Vagina (tissue), 1 donor: Measurements from ENCODE around the gene MED13L.

DNA sequence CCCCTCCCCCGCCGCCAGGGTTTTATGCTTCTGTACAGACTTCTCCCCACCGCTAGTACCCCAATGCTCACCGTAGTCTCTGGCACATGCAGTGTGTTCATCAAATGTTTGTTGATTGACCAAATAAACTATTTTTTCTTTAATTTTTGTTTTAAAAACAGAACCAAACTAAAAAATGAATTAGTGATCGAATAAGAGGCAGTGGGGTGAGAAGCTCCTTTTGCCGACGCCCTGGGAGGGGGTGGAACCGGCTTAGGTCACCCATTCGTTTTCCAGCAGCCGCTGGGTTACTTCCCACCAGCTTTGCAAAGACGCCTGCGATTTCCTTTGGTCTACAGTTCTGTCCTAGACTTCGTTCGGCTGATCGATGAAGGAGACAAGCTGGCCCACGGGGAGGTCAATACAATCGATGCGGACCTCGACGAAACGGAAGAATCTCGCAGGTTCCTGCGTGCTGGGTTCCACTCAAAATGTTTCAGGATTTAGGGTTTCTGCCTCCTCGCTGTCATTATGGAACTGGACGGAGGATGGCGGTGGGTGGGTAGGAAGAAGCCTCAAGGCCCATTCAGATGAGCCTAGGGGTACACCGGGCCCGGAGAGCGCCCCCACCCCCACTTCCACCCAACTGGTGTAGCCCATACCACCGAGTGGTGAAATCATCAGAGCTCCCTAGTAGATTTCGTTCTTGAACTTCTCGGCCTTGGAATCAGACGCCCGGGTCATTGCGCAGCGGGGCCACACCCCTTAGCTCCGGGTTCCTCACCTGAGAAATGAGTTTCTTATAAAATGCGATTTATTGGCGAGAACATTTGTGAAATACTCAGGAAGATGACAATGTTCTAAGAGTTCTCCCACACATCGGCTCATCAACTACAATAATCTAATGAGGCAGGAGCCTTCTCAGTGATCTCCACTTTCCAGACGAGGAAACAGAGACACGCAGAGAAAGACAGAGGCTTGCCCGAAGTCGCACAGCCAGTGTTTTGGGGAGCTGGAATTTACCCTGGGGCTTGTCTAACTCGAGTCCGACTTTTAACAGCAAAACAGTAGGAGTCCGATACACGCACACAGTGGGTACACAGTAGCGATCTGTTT lies 13.2 kb upstream of the TBX3 start:
- PRO-cap, result no peak
- RAMPAGE, long total RNA, result no peak

DNA sequence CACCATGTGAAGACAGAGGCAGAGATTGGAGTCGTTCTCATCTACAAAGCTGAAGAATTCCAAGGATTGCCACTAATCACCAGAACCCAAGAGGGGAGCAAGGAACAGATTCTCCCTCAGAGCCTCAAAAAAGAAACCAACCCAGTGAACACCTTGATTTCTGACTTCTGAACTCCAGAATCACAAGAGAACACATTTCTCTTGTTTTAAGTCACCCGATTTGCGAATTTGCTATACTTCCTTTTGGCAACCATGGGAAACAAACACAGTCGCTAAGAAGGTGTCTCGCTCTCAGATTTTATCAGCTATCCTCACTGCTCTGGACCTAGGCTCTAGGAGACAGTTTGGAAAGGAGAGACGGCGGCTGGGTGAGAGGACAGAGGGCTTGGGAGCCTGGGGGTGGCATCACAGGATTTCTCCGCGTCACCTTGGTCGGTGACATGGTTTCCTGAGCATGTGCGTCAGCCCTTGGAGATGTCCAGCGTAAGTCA lies 90.0 kb upstream of the TBX3 start:
- PRO-cap, result no peak
- RAMPAGE, long total RNA, result no peak

DNA sequence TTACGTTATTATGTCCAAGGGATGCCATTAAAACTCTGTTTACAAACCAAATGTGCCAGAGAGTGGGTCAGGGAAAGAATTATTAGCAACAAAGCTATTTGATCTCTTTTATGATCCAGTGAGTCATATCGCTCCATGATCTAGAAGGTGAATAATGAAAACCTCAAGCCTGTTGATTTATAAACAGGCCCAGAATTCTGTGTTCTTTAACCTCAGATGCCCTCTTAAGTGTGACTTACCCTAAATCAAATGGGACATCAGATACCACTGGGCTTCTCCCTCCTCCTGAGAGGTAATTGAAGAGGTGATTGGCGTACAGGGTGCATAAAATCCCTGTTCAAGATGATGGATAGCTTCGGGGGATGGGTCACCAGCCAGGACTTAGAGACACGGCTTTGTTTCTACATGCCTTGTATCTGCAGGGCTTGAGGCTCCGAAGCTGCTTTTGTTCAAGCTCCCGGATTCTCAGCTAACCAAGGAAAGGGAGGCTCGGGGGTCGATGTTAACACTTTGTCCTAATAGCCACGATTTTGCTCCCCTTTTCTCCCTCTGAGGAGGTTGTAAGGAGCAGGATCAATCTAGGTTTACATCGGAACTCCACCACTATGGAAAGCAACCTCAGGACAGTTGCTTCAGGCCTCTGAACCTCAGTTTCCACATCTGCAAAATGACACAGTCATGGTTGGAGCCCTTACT lies 230.5 kb upstream of the TBX3 start:
- PRO-cap, result no peak
- RAMPAGE, long total RNA, result no peak

DNA sequence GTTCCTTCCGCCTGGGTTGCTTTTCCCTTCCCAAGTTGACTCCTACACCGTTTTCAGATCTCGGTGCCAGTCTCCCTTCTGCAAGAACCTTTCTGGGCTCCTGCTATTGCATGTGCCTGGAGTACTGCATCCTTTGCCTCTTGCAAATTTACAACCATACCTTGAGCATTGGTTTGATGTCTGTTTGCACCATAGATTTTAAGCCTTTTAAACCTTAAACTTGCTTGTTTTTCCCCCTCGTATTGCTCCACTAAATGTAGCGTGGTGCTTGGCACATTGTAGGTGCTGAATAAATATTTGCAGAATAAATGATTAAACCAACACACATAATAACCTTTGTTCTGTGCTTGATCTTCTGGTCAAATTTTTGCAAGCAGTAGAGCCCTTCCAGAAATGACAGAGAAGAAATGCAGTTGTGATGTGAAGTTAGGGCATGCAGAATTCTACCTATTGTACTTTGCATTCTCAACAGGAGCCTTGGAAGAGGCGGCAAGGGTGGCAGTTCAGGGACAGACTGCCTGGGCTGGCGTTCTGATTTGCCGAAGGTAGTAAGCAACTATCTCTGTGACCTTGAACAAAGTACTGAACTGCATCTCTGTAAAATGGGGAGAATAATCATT lies 394.3 kb upstream of the TBX3 start:
- PRO-cap, result no peak
- RAMPAGE, long total RNA, result no peak

GRCh38 chr12:115096661-115097330 lies 412.8 kb upstream of the TBX3 start:
- PRO-cap, result no peak
- RAMPAGE, long total RNA, result no peak

- PRO-cap, result unidirectional peak, minus-strand start at chr12:115452037
- RAMPAGE, long total RNA, result no peak
Measured at GRCh38 chr12:115451645-115452420, 767.9 kb upstream of the TBX3 start.

GRCh38 chr12:116005493-116006306 lies 271.8 kb downstream of the MED13L start:
- PRO-cap, result no peak
- RAMPAGE, long total RNA, result no peak

DNA sequence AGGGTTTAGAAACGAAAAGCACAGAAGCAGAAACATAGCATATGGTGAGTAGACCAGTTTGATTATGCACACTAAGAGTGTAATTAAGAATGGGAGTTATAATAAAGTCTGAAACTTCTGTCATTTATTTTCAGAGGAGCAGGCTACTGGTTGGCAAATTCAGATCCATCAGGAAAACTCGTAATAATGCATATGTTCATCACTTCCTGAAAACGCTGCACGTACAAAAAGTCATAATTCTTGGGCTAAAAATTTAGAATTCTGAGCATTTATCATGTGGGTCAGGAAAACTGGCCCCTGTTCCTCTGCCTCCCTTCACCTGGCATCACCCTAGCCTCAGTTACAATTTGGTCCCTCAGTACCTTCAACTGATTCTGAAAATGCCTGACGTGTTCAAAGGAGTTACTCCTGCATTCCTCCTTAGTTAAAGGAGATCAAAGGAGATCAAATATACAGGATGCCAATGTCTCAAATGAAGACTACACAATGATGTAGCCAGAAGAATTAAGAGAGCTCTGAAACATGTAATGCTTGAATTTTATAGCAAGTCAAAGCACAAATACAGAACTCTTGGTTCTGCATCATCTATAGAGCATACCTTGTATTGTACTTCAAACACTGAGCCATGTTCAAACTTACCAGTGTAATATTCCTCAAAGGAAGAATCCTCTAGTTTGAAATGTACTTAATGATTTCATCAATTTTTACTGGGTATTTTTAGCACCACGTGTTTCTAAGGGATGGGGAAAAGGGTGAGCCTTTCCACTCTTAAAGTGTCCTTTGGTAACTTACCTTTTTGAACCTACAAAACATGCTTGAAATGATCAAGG lies 193.8 kb downstream of the MED13L start:
- PRO-cap, result no peak
- RAMPAGE, long total RNA, result no peak

GRCh38 chr12:116143632-116144297 lies 133.7 kb downstream of the MED13L start:
- PRO-cap, result no peak
- RAMPAGE, long total RNA, result no peak

DNA sequence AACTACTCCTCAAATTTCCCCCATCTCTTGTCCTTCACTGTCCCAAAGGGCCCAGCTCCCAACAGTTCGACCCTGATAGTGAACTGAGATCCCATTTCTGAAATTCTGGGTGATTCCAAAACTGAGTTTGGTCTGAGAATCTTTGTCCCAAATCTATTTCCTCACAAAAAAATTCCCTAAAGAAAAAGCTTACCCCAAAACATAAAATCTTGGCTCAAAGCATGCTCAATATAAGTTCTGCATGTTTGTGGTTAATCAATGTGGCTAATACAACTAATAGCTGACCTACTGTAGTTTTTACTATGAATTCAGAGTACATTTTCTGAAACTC lies 133.2 kb downstream of the MED13L start:
- PRO-cap, result no peak
- RAMPAGE, long total RNA, result no peak

DNA sequence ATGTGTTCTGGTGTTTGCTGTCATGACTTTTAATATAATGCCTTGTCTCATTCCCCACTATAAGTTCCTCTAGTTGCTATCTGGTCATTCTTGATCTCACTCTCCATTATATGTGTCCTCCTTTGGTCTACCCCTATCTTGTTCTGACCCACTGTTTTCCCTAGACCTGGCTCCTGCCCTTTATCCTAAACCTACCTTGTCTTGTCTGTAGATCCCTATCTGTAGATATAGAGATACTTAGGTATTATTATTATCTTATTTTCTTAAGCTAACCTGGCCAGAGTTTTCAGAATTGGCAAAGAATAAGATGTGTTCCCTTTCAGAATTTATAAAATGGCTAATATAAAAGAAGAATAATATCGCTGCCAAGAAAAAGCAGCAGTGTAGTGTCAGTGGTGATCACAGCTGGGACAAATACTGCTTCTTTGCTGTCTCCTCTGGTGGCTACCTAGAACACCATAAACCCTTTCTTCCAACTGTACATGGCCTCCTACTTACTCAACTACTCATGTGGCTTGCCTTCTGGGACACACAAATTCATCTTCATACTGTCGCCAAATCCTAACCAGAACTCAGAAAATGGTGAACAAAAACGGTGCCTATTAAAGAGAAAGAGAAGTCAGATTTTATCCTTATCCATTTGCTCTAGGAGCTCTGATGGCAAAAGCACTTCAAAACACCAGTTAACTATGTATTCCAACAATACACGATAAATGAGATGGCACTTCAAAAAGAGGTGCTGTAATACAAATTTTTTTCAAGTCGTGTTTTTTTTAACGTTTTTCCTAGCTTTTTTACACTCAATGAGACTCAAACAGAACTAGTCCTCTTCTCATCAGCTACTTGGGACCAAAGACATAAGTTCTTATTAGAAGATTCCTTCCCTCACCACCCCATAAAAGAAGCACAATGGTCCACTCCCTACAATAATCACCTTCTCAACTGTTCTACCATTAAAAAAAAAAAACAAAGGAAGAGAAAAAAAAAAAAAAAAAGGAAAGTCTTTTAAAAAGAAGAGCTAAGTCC lies 72.6 kb downstream of the MED13L start:
- PRO-cap, result no peak
- RAMPAGE, long total RNA, result no peak

DNA sequence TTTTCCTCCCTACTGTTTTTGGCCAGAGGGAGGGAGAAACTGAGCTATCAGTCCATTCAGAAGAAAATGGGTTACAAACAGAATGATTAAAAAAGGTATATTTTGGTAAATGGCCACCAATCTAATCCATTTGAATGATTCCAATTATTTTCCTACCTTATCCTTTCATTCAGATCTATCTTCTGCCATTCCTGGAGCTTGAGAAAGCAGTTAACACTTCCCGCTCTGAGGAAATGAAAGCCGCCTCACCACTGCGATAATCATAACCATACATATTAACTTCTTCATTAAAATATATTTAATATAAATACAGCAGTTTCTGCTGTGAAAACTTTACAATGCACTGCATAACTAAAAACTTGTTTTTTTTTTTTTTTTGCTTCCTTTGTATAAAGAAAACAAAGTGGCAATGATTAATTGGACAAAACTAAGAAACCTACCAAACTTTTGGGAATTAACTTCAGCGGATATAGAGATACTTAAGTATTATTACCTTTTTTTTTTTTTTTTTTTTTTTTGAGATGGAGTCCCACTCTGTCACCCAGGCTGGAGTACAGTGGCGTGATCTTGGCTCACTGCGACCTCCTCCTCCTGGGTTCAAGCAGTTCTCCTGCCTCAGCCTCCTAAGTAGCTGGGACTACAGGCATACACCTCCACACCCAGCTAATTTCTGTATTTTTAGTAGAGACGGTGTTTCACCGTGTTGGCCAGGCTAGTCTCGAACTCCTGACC lies 71.7 kb downstream of the MED13L start:
- PRO-cap, result no peak
- RAMPAGE, long total RNA, result no peak

- PRO-cap, result no peak
- RAMPAGE, long total RNA, result no peak
Measured at GRCh38 chr12:116228819-116229414, 48.6 kb downstream of the MED13L start.

- PRO-cap, result no peak
- RAMPAGE, long total RNA, result no peak
Measured at GRCh38 chr12:116274690-116275324, 2.7 kb downstream of the MED13L start.

DNA sequence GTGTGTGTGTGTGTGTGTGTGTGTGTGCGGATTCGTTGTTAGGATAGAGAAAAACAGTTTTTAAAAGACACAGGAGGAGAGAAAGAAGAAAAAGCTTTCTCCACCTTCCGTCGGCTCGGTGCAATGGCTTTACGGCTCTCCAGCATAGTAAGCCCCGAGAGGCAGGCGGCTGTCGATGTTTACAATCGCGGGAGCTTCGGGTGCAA lies 1.3 kb downstream of the MED13L start:
- PRO-cap, result bidirectional peak, plus-strand start outside the sequence, minus-strand start at position 122 of the sequence
- RAMPAGE, long total RNA, result no peak

DNA sequence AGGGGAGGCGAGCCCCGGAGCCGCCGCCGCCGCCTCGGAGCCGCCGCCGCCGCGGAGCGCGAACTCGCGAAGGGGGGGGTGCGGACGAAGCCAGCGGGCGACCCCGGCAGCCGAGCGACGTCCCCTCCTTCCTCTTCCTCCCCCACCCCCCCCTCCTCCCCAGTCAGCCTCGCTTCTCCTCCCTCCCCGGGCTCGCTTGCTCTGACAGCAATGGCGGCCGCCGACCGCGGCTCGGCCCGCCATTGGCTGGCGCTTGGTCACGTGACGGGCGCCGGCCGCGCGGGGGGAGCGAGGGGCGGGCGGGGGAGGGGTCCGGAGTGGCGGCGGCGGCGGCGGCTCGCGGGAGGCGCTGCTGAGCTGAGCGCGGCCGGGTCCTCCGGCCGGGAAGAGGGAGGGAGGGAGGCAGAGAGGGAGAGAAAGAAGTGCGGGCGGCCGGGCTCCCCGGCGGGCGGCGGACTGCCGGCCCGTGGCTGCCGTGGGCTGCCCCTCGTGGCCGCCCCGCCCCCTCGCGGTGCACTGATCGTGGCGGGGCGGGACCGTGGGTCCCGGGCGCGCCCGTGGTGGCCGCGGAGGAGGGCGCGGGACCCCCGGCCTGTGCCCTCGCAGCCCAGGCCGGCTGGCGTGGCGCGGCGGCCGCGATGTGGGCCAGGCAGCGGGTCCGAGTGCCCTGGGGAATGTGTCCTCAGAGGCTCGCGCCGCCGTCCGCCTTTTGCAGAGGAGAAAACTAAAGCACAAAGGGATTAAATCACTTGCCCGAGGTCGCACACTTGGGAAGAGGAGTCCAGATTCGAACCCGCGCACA lies at the start of gene MED13L:
TSS of gene MED13L (minus strand) at position 212 of the 802 bp plus-strand sequence.
- PRO-cap, result bidirectional peak, plus-strand start at position 405 of the sequence, minus-strand start at position 203 of the sequence; unidirectional peak, minus-strand start at position 458 of the sequence
- RAMPAGE, long total RNA, result no peak

GRCh38 chr12:116366231-116366894 lies 88.9 kb upstream of the MED13L start:
- PRO-cap, result no peak
- RAMPAGE, long total RNA, result no peak

DNA sequence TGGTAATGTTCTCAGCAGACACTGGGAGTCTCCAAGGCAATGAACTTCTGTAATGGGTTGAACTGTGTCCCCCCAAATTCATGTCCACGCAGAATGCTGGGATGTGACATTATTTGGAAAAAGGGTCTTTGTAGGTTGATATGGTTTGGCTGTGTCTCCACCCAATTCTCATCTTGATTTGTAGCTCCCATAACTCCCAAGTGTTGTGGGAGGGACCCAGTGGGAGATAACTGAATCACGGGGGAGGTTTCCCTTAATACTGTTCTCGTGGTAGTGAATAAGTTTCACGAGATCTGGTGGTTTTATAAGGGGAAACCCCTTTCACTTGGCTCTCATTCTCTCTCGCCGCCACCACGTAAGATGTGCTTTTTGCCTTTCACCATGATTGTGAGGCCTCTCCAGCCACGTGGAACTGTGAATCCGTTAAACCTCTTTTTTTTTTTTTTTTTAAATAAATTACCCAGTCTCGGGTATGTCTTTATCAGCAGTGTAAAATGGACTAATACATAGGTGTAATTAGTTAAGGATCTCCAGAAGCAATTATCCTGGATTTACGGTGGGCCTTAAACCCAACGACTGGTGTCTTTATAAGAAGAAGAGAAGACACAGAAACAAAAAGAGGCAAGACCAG lies 114.8 kb upstream of the MAP1LC3B2 start:
- PRO-cap, result no peak
- RAMPAGE, long total RNA, result no peak

DNA sequence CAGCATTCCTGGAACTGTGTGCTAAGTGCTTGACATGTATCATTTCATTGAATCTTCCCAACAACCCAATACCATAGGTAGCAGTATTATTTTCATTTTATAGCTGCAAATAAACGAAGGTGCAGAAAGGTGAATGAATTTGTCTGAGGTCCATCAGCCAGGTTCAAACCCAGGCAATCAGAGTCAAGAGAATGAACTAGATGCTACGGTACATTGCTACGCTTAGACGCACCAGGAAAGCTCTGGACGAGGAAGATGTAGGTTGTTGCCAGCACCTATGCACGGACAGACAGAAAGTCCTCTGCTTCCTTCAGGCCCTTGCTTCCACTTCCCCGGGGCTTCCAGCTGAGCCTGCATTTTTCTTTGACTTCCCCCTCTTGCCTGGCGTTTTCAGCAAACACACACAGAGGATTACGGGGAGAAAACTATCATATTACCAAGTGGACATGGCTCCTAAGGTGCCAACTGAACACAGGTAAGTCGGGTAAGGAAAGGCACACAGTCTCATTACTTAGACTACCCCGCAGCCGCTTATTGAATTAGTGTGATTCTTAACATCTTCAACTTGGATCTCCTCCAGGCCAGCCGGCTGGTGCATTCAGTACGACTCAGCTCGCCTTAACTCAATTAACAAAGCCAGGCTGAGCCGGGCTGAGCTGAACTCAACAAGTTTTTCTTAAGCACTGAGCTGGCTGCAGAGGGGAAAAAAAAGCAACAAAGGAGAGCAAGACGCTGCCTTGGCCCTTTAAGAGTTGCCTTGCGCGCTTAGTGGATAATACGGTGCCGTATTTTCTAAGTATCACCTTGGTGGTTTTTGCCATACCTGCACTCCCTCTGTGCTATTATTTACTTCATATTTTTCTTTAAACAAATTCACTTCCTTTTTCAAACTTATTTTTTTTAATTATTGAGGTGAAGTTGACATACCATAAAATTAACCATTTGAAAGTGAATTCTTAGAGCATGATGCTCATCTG lies 19.2 kb upstream of the MAP1LC3B2 start:
- PRO-cap, result no peak
- RAMPAGE, long total RNA, result no peak

DNA sequence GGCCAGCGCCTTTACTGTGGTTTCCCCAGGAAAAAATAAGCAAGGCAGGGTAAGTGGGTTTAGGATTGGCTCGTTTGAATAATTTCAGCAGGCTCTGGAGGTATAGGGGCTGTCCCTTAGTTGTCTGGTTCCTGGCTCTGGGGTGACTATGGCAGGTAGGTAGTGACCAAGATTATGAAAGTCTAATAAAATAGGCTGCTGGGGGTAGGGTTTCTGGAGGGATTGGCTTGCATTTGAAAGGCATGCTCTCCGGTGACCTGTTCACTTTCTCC lies 35.3 kb downstream of the MAP1LC3B2 start:
- PRO-cap, result no peak
- RAMPAGE, long total RNA, result no peak